Myometrial cell (primary cell): ENCODE measurements around a stretch of chr2.

GRCh38 chr2:172892972-172893296 is 157.3 kb downstream of the RAPGEF4 start:
- RAMPAGE, long total RNA = no peak

DNA sequence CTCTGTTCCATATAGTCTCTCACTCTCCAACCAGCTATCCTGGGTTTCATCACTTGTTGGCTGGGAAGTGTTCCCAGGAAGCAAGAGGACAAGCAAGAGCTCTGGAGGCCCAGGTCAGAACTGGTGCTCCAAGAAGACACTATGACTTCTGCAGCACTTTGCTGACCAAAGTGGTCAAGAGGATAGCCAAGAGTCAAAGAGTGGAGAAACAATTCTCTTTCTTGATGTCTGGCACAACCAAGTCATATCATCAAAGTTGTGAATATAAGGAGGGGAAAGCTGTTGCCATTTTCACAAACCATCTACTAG is 17.4 kb upstream of the MAP3K20 start:
- RAMPAGE, long total RNA = no peak

DNA sequence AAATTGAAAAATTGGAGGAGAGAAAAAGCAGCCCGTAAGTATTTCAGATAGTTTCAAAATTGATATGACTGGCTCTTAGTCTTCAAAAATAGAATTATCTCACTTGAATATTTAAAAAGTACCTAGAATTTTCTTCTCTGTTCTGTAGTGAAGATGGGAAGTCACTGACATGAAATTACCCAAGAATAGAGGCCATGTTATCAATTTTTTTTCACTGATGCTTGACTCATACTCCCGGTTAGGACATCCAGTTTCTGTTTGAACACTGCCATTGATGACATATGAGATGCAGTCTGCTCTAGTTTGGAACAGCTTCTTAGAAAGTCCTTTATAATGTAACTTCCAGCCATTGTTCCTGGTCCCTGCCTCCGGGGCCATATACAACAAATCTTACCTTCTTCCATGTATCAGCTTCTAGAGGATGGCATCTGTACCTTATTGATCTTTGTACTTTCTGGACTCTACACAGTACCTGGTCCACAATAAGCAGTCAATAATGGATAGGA is 26.1 kb downstream of the MAP3K20 start:
- RAMPAGE, long total RNA = no peak

- RAMPAGE, long total RNA = no peak
Observed at GRCh38 chr2:173191575-173192063, 116.0 kb downstream of the MAP3K20 start.

- RAMPAGE, long total RNA = no peak
Observed at GRCh38 chr2:173195016-173195570, 119.4 kb downstream of the MAP3K20 start.

DNA sequence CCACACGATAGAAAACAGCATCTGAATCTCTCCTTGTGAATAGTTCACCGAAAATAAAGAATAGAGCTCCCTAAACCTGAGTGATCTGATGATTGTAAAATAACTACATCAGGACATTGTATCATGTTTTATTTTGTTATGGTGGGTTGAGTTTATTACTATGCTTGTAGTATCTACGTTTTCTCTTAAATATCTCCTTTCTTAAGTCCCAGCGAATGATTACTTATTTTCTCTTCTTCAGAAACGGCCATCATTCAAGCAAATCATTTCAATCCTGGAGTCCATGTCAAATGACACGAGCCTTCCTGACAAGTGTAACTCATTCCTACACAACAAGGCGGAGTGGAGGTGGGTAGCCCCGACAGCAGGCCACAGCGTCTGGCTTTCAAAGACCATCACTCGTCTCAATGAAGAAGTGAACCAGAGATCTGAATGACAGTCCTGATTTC is 133.9 kb downstream of the MAP3K20 start:
- RAMPAGE, long total RNA = no peak

DNA sequence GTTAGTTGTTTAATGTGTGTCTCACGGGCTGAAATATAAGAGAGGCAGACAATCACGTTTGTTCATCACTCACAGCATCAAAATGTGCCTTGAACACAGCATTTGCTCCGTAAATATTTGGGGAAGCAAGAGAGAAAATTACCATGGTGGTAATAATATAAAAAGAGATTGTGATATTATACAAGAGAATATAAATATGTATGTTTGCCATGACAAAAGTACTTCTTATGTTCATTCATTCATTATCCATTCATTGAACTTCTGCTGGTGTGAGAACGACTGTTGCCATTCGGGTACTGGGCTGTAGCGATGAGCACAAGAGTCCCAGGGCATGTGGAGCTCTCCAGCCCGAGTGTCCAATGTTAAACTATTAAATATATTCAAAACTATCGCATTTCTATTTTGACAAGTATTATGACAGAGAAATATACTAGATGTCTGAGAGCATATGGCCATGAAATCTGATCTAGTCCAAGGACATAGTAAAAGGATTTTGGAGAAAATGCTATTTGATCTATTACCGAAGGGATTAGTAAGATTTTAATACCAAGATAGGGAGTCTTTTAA is 136.4 kb downstream of the MAP3K20 start:
- RAMPAGE, long total RNA = no peak

DNA sequence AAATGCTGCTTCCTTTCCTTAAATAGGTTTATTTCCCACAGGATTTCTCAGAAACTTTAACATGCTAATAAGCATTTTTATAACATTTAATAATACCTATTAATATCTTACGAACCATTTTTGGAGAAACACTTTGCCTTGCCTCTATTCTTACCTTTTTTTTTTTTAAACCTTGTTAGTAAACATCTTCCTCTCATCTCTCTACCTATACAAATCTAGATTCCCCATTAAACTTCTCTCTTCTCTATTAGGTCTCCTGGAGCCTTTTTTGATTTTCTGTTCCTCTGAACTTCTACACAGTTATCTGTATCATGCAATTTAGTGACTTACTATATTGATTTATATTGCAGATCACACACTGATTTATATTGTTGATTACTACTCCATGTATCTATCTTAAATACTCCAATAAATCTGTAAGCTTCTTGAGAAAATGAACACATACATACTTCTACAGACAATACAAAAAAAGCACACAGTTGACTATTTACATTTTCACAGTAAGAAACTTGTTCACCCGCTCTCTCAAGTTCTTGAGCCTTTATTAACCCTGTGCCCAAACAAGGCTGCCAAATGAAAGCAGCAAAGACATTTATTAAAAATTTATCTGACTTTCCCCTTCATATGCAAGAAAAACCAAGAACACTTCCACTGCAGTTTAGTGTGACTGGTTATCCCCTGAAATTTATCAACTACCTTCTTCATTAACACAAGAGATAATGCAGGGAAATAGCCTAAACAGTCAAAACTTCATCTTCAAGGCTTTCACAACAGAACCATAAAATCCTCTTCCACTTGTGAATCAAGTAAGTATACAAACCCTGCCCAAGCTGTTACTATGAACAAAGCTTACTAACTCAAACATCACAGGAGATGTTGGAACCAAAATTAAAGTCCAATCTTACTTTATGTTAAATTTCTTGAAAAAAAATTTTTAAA is 28.3 kb downstream of the SP3 start:
- RAMPAGE, long total RNA = no peak

GRCh38 chr2:173954586-173955151 is 10.5 kb downstream of the SP3 start:
- RAMPAGE, long total RNA = no peak

- RAMPAGE, long total RNA = no peak
Observed at GRCh38 chr2:173961973-173962493, 3.1 kb downstream of the SP3 start.

DNA sequence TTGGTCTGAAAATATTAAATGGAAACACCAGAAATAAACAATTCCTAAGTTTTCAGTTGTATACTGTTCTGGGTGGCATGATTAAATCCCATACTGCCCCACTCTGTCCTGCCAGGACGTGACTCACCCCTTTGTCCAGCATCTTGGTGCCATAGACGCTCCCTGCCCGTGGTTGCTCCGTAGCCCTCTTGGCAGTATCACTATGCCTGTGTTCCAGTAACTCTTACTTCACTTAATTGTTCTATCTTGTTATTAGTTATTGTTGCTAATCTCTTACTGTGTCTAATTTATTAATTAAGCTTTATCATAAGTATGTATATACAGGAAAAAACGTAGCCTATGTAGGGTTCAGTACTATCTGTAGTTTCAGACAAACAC is 71.3 kb upstream of the SP3 start:
- RAMPAGE, long total RNA = no peak

DNA sequence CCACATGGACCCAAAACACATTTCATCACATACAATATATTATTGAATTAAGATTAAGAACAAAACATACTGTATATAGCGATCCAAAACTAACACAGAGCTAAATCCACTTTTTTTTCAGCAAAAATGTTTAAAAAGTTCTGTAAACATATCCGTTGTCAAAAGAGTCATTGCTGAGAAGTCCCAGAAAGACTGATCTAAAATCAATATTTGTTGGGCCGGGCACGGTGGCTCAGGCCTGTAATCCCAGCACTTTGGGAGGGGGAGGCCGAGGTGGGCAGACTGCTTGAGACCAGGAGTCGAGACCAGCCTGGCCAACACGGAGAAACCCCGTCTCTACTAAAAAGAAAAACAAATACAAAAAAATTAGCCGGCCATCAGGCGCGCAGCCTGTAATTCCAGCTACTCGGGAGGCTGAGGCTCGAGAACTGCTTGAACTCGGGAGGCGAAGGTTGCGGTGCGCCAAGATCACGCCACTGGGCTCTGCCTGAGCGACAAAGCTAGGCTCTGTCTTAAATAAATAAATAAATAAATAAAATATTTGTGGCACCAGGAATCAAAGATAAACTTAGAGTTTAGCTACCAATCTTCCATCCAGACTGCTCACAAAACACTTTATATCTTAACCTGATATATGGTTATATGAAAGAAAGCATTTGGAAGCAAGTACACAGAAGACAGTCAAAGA is 1.3 kb downstream of the OLA1 start:
- RAMPAGE, long total RNA = no peak

DNA sequence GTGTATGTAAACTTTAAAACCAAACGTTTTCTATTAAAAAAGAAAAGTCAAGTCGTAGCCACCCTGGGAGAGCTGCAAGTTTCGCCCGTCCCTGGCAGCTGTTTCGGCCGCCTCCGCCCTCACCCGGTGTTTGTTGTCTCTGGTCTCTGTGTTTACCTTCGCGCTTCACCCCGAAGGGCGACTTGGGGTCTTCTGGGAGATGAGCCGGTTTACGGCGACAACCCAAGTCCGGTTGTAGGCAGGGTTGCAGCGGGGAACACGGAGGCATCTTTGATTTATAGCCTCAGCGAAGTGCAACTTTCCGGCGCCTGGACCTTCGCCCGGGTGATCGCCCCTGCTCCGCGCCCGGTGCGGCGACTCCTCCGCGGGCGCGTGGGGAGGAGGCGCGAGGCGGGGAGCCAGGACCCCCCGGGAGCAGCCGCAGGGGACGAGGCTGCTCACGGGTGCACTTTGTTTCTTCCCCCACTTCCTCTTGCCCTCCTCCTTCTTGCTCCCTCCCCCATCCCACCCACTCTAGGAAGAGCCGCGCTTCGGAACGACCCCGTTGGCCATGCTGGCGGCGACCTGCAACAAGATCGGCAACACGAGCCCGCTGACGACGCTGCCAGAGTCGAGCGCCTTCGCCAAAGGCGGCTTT is 954 bp downstream of the SP9 start:
- RAMPAGE, long total RNA = no peak

- RAMPAGE, long total RNA = no peak
Observed at GRCh38 chr2:174546678-174547510, 50.7 kb downstream of the WIPF1 start.

DNA sequence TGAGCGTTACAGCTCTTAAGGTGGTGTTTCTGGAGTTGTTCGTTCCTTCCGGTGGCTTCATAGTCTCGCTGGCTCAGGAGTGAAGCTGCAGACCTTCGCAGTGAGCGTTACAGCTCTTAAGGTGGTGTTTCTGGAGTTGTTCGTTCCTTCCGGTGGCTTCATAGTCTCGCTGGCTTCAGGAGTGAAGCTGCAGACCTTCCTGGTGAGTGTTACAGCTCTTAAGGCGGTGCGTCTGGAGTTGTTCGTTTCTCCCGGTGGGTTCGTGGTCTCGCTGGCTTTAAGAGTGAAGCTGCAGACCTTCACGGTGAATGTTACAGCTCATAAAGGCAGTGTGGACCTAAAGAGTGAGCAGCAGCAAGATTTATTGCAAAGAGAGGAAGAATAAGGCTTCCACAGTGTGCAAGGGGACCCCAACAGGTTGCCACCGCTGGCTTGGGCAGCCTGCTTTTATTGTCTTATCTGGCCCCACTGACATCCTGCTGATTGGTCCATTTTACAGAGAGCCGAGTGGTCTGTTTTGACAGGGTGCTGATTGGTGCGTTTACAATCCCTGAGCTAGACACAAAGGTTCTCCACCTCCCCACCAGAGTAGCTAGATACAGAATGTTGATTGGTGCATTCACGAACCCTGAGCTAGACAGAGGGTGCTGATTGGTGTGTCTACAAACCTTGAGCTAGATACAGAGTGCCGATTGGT is 49.9 kb downstream of the WIPF1 start:
- RAMPAGE, long total RNA = no peak

- RAMPAGE, long total RNA = no peak
Observed at GRCh38 chr2:174596890-174597494, 612 bp downstream of the WIPF1 start.

DNA sequence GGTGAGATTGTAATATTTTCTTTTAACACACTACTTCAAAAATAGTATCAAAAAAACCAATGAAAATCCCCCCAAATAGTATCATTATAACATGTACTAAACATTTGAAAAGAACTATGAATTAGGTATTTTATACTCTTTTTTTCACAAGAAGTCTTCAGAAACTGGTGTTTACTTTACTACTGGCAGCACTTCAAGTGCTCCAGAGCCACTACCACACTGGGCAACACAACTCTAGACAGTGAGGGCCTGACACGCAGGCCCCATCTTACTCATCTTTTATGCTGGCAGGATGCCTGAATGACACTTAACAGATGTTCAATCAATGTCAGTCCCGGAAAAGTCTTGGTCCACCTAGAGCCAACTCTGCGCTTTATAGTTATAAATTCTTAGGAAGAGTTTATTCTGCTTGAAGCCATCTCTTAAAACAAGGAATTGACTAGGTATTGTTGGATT is 8.7 kb upstream of the WIPF1 start:
- RAMPAGE, long total RNA = no peak

DNA sequence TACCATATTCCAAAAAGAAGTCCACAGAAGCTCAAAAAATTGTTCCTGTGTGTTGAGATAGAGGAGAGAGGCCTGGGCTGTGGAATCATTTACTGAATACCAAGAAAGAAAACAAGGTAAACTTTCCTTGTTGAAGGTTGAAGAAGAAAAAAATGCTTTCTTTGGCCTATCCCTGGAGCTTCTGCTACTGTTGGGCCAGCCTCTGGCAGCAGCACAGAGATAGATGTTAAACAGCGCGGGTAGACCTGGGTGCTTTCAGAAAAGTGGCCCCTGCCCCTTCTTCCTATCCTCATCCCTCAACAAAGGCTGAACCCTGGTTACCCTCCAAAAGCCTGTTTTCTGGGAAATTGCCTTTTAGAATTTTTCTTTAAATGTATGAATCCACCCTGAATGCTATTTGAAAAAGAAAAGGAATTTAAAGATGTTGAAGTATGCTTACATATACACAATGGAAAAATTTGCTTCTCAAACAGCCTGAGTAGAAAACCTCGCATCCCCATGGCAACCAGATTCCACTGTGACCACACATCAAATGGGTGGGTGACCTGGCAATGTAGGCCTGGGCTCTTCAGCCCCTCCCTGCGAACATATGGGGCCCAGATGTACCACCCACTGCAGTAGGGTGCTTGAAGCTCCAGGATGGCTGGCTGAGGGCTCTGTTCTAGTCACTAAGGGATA is 23.3 kb upstream of the CHRNA1 start:
- RAMPAGE, long total RNA = no peak

DNA sequence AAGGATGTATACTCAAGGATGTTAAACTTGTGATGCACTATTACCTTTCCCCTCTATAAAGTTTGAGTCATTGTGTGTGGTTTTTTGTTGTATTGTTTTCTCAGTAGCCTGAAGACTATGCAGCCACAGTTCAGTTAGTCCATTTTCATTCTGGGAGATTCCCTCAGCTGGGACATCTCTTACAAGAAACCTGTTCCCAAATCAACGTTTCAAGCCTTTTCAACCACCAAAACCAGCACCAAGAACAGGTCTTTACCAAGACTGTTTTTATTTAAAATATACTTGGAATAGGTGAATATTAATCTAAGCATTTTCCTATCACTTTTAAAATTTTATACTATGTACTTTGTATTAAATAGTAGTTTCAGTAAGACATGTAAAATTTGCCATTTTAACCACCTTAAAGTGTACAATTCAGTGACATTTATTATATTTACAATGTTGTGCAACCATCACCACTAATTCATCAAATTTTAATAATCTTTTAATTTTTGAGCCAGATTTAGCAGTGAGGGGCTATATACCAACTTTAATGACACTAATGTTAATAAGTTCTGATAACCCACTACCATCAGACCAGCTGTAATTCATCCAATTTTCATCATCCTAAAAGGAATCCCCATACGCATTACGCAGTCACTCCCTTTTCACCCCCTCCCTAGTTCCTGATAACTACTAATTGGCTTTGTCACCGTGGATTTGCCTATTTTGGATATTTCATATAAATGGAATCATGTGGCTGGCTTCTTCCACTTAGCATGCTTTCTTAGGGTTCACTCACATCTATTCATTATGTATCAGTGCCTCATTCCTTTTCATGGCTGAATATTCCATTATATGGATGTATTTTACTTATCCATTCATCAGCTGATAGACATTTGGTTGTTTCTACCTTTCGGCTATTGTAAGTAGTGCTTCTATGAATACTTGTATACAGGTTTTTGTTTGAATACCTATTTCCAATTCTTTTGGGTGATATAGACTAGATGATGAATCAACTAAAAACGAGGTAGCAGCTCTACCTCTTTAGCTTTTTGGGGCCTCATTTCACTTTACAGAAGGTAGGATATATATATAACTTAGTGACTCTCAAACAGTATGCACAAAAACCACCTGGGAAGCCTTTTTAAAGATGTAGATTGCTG is 5.1 kb downstream of the ATP5MC3 start:
- RAMPAGE, long total RNA = no peak

DNA sequence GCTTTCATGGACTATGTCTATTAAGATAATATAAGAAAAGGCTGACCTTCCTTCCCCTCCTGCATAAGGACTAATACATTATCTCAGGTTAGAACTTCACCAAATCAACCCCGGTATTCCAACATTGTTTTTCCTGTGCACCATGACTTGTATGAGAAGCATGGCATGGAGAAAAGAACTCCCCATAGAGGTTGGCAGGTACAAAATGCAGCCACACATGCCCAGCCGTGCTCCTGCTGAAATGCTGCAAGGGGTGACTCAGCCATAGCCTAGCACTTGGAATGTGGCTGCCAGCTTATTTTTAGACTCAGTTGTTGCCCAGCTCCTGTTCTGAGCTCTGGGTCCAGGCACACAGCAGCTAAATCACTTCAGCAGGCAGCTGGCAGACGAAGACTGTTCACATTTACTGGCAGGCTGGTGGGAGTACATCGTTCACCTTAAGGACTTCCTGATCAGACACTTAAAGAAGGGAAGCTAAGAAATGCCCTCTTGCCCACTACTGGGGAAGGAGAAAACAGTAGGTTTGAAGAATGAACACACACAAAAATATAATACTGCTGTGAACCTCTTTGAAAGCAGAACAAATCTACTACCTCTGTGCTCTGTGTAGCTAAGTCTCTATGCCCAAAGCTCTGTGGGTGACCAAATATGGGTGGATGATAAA is 146.3 kb downstream of the LNPK start:
- RAMPAGE, long total RNA = no peak